Cardiac ventricle fibroblast (primary cell): Measurements from ENCODE around the gene LHFPL7.

DNA sequence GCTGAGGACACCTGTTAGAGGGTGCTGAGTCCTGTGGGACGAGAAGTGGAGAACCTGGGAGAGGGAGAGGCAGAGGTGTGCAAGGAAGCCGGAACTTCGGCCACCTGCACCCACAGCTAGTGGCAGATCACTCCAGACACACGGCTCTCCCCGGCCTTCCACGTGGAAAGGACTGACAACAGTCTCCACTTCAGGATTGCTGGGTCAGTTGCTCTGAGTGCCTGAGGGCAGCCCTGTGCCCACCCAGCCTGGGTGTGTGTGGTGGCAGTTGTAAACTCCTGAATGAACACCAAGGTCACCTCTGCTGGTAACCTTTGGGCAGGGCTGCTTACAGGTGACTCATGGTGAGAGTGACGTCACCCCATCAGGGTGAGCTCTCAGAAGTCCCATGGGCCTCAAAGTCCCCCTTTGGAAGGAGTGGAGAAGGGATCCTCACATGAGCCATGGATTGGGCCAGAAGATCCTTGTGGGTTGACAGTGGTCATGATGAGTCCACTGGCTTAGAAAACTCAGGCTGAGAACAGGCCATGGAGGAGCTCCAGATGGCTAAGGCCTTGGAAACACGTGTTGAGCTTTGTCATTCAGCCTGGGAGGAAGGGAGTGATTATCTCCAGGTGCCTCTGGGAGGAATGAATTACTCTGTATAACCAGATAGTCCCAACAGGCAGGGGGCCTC, 71.2 kb downstream of the BCR start:
- RAMPAGE, long total RNA, result no peak

GRCh38 chr22:23270811-23271794, 90.8 kb downstream of the BCR start:
- RAMPAGE, long total RNA, result no peak

DNA sequence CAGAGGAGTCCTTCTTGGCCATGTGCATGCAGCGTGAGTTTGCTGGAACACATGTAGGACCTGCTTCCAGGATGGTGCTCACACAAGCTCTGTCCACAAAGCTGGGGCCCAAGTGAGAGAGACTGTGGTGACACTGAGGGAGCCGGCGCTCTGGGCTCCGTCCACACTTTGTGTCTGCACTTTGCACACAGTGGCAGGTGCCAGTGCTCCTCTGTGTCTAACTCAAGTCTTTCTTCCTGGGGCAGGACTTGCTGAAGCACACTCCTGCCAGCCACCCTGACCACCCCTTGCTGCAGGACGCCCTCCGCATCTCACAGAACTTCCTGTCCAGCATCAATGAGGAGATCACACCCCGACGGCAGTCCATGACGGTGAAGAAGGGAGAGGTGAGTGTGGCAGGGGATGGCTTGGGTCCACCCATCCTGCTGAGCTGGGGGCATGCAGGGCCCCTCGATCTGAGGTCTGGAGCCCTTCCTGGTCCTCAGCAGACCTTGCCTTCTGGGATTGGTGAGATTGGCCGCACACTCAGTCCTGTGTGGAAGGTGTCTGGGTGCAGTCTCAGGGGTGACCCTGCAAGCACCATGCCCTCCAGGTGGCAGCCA, 93.2 kb downstream of the BCR start:
- RAMPAGE, long total RNA, result no peak

- RAMPAGE, long total RNA, result no peak
Measured at GRCh38 chr22:23286910-23287546, 106.7 kb downstream of the BCR start.

DNA sequence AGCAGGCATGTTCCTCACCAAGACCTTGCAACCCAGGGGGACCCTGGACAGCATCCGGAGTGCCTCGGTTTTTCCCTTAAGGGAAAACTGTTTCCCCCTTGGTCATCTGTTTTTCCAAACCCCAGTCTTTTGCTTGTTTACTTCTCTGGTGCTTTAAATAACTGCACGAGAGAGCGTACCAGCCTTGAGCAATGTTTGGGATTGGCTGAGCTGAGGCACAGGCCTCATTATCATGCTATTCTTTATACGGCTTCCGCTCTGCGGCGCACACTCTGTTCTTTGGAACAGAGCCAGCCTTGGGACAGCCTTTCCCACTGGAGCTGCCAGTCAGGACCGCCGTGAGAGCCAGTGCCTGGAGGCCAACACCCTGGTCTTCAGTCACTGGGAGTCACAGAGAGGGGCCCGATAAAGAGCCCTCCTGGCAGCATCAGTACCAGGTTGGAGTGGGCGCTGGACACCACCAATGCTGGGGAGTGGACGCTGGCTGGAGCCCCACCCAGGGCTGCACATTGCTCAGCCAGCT, 125.6 kb downstream of the BCR start:
- RAMPAGE, long total RNA, result no peak

DNA sequence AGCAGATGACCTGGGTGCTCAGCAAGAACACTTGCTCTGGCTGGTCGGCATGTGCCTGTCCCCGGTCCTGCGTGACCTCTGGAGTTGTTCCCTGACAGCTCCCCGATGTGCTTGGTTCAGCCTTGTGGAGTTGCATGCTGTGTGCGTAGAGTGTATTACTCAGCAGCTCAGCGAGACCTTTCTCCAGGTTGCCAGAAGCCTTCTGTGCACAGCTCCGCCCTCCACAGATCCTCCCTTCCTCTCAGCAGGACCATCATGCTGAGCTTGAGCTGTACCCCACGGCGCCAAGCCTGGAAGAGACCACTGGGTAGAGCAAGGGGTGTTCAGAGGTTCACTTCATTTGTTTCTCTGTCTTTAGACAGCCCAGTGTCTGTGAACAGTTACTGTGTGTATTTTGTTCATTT, 148.7 kb downstream of the IGLL1 start:
- RAMPAGE, long total RNA, result no peak

- RAMPAGE, long total RNA, result no peak
Measured at GRCh38 chr22:23811069-23811839, 24.5 kb downstream of the SMARCB1 start.

DNA sequence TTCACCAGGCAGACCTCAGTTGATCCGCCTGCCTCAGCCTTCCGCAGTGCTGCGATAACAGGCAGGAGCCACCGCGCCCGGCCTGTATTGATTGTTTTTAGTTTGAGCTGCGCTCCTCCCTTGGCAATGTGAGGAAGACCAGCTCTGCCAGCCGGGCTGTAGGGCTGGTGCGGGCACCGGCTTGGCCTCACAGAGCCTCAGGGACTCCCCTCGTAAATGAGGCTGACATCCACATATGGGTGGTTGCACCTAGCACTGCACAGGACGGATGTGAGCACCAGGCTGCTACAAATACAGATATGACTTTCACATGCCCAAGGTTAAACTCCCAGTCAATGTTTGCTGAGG, 7.5 kb upstream of the SLC2A11 start:
- RAMPAGE, long total RNA, result no peak

DNA sequence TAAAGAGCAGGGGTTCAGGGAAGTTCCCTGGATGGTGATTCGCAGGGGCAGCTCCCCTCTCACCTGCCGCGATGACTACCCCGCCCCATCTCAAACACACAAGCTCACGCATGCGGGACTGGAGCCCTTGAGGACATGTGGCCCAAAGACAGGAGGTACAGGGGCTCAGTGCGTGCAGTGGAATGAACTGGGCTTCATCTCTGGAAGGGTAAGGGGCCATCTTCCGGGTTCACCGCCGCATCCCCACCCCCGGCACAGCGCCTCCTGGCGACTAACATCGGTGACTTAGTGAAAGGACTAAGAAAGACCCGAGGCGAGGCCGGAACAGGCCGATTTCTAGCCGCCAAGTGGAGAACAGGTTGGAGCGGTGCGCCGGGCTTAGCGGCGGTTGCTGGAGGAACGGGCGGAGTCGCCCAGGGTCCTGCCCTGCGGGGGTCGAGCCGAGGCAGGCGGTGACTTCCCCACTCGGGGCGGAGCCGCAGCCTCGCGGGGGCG, 289 bp upstream of the MIF start:
- RAMPAGE, long total RNA, result no peak

GRCh38 chr22:24148693-24149010, 32.6 kb upstream of the SUSD2 start:
- RAMPAGE, long total RNA, result no peak

GRCh38 chr22:24178655-24179092, 2.6 kb upstream of the SUSD2 start:
- RAMPAGE, long total RNA, result no peak

DNA sequence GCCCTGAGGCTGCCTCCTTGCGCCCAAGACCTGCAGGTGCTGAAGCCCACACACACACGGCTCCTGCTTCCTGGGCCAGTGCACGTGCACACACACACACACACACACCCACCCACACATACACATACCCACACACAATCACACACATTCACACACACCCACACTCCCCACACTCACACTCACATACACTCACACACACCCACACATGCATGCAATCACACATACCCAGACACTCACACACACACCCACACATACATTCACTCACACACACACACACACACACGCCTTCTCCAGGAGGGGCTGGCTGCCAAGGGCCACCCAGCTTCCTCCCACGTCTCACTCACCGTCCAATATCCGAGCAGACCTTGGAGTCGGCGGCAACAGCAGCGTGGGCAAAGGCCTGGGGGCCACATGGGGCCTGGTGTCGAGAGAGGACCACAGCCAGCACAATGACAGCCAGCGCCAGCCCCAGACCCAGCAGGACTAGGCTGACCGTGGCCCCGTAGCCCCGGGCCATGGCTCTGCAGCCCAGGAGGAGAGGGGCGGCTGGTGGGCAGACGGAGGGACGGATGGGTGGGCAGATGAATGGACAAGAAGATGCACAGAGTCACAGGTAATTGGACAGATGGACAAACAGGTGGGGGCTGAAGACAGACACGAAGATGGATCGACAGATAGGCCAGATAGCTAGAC, 527 bp downstream of the GGT5 start:
- RAMPAGE, long total RNA, result no peak

- RAMPAGE, long total RNA, result no peak
Measured at GRCh38 chr22:24322345-24323046, 51.9 kb downstream of the SPECC1L start.

GRCh38 chr22:24503159-24504109, 8.3 kb downstream of the UPB1 start:
- RAMPAGE, long total RNA, result no peak

DNA sequence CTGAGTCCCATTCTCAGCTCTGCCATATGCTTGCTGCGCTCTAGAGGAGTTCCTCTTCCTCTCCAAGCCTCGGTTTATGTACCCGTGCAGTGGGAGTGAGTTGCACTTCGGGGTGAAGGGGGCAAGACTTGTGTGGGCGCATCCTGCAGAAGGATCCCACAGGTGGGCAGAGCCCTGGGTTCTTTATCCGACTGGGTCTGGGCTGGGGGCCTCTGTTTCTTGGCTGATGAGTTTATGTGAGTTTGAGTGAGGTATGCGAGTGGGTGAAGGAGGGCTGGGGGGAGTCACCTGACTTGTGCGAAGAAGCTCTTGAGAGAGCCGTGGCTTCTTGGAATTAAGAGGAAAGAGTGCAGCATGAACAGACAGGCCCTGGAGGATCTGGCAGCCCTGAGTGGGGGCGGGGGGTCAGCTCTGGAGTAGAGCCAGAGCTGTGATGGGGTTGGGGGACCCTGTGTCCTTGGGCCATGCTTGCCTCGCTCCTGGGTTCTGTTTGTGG, 421 bp downstream of the GGT1 start:
- RAMPAGE, long total RNA, result no peak

DNA sequence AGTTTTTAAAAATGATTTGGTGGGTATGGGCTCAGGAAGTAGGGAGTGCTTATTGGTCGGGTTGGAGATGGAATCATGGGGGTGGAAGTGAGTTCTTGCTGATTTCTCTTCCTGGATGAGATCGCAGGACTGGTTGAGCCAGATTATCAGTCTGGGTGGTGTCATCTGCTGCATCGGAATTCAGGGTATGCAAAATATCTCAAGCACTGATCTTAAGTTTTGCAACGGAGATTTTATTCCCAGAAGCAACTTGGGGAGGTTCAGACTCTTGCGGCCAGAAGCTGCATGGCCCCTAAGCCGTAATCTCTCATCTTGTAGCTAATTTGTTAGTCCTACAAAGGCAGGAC, 1.2 kb upstream of the PIWIL3 start:
- RAMPAGE, long total RNA, result no peak

DNA sequence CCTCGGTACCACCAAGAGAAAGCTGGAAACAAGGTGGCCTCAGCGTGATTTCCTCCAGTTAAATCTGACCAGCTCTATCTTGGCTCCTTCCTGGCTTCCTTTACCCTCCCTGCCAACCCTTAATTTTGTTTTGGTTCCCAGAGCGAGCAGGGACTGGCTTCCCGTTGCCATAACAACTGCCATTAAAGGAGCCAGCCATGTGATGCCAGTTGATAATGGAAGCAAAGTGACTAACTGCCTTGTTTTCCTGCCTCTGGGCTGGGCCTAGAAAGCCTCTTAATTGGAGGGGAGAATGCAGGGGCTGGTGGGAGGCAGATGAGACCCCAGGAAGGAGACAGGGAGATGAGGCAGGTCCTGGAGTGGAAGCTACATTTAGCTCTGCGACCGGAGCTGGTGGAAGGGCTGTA, 4.4 kb downstream of the SGSM1 start:
- RAMPAGE, long total RNA, result no peak

GRCh38 chr22:24819748-24820702, 14.0 kb downstream of the SGSM1 start:
- RAMPAGE, long total RNA, result no peak

DNA sequence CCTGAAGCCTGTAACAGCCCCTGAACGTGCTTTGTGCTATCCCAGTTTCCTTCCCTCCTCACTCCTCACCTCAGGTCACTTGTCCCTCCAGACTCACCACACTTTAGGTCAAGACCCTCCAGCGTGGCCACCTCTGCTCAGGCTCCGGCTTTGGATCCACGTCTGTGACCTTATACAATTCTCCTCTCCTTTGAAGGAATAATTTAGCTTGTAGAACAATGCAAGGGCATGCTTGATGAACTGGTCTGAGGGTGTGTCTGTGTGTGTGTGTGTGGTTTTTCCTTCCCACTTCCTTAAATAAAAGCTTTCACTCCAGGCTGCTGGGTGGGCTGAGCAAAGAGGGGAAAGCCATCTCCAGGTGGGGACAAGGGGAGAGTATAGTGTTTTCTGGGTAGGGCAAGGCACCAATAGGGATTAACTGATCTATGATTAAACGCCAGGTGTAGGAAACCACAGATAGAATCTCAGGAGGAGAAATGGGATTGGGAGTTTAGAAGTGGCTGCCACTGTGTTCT, at the start of gene LHFPL7:
LHFPL7 (minus strand) TSS at position 220 of the 515 bp plus-strand sequence.
- RAMPAGE, long total RNA, result no peak

- RAMPAGE, long total RNA, result no peak
Measured at GRCh38 chr22:24950184-24950615, 2.3 kb upstream of the KIAA1671 start.